ENCODE measurements around a stretch of chr14.

DNA sequence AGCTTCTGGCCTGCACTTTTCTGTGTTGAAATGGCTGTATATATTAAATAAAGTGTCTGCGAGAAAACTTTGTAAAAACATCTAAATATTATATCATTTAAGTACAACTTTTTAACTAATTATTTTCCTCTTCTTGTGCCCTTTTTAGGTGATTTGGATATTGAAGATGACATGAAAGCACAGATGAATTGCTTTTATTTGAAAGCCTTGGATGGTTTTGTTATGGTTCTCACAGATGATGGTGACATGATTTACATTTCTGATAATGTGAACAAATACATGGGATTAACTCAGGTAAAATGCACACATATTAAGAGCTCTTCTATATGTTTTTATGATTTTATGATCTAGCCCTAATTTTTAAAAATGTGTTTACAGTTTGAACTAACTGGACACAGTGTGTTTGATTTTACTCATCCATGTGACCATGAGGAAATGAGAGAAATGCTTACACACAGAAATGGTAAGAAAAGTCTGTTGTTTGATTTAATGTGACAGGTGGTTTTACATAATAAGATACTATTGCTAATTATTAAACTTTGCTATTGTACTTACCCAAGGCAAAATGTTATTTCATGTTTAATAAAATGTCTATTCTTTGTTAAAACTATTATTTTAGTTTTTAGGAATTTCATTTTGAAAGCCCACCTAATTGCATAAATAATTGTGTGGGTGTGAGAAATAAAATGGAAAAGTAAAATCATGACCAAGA is 26.2 kb downstream of the HIF1A start:
- RAMPAGE, long total RNA: no peak
- RRBS, 2 experiments: no CpG with 5 or more reads among the region's 1 CpG
CAGE:
- cytosol, long polyA minus RNA: no peak
- cytosol, long polyA plus RNA: no peak
- long polyA plus RNA: no peak
- nucleolus, long total RNA: no peak
- nucleus, long polyA plus RNA: no peak
- nucleus, long total RNA: no peak

DNA sequence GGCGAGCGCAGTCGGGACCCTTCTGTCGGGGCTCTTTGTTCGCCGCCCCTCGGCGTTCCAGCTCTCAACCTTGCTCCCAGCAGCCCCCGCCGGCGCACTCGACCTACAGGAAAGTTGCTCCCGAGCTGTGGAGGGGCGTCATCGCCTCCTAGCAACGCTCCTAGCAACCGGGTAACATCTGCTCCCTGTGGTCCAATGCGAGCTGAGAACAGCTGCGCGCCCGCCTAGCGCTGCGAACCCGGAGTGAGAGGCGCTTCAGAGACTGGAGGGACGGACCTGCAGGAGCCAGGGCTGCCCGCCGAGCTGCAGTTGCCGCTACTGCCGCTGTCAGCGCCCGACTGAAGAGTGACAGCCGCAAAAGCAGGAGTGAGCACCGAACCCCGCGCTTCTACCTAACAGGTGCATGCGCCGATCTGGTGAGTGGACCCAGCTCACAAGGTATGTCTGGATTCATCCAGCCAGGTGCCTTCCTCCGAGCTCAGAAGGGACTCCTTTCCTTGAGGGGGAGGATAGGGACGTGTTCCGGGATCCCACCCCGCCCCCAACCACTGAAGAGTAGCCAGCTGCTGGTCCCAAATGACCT is 304.7 kb downstream of the SYT16 start:
- RAMPAGE, long total RNA: no peak
- RRBS, 2 experiments: 1 to 2% methylated on average over 15 to 19 of the region's 42 CpGs
CAGE:
- cytosol, long polyA minus RNA: no peak
- cytosol, long polyA plus RNA: no peak
- long polyA plus RNA: no peak
- nucleolus, long total RNA: no peak
- nucleus, long polyA plus RNA: no peak
- nucleus, long total RNA: no peak

DNA sequence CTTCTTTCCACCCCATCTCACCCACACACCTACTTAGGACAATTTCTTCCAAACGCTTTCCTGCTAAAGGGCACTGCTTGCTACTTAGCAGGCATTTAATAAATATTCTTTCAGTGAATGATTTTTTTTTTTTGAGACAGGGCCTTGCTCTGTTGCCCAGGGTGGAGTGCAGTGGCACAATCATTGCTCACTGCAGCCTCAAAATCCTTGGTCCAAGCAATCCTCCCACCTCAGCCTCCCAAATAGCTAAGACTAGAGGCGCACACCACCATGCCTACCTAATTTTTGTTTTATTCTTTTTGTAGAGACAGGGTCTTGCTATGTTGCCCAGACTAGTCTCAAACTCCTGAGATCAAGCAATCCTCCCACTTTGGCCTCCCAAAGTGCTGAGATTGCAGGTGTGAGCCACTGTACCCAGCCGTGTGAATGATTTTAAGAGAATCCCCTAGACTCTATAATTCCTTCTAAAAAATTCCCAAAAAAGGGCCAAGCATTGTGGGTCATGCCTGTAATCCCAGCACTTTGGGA is 55.0 kb downstream of the PPP2R5E start:
- RAMPAGE, long total RNA: no peak
- RRBS, 2 experiments: no CpG with 5 or more reads among the region's 3 CpGs
CAGE:
- cytosol, long polyA minus RNA: no peak
- cytosol, long polyA plus RNA: no peak
- long polyA plus RNA: no peak
- nucleolus, long total RNA: no peak
- nucleus, long polyA plus RNA: no peak
- nucleus, long total RNA: no peak

DNA sequence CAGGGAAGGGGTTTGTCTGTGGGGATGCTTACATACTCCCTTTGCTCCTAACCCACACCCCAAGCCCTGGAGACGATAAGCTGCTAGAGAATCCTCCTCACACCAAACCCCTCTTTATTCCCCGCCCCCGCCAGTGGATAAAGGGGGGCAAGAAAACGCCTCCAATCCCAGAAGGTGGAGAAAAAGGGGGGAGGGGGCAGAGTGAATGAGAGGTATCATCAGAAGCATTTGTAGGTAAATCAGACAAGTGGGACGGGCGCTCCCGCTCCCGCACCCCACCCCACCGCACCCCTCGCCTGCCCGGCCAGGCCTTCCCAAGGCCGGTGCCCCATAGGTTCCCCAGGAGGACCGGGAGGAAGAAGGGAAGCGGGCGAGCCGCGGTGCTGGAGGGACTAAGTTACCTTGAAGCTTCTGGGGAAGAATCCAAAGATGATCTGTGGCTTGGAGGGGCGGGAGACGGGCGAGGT is 766 bp downstream of the PPP2R5E start:
- RAMPAGE, long total RNA: no peak
- RRBS, 2 experiments: no CpG with 5 or more reads among the region's 20 CpGs
CAGE:
- cytosol, long polyA minus RNA: no peak
- cytosol, long polyA plus RNA: no peak
- long polyA plus RNA: no peak
- nucleolus, long total RNA: no peak
- nucleus, long polyA plus RNA: no peak
- nucleus, long total RNA: no peak

- RAMPAGE, long total RNA: no peak
- RRBS, 2 experiments: no CpG with 5 or more reads among the region's 6 CpGs
CAGE:
- cytosol, long polyA minus RNA: no peak
- cytosol, long polyA plus RNA: no peak
- long polyA plus RNA: no peak
- nucleolus, long total RNA: no peak
- nucleus, long polyA plus RNA: no peak
- nucleus, long total RNA: no peak
Measured at GRCh38 chr14:63591442-63591931, 48.3 kb upstream of the PPP2R5E start.

- RAMPAGE, long total RNA: no peak
- RRBS, 2 experiments: no CpG with 5 or more reads among the region's 3 CpGs
CAGE:
- cytosol, long polyA minus RNA: no peak
- cytosol, long polyA plus RNA: no peak
- long polyA plus RNA: no peak
- nucleolus, long total RNA: no peak
- nucleus, long polyA plus RNA: no peak
- nucleus, long total RNA: no peak
Measured at GRCh38 chr14:63598980-63599713, 42.5 kb downstream of the WDR89 start.

DNA sequence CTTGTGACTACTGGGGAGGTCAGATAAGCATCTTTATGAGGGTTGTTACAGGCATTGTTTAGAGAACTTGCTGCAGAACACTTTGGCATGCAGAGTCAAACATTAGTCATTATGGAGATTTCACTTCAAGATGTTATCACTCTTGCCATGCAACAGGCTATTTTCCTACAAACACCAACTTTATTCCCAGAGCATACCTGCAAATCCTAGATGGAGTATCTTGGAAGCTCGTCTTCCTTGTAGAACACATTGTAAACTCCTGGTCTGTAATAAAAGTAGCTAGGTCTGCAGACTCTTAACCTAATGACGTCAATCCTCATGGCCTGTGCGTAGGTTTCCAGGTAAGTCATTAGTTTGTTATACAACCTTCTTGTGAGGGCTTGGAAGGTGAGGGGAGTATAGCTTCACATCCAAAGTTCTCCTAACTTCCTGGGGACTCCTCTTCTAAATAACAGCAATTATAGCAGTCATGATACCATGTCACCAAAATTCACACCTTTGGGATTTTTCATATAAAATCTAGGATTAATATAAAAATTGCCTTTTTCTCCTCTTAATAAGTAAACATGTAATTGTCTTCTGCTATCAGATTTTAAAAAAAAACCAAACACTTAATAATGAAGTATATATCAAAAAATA is 36.4 kb upstream of the WDR89 start:
- RAMPAGE, long total RNA: no peak
- RRBS, 2 experiments: no CpG with 5 or more reads among the region's 3 CpGs
CAGE:
- cytosol, long polyA minus RNA: no peak
- cytosol, long polyA plus RNA: no peak
- long polyA plus RNA: no peak
- nucleolus, long total RNA: no peak
- nucleus, long polyA plus RNA: no peak
- nucleus, long total RNA: no peak

DNA sequence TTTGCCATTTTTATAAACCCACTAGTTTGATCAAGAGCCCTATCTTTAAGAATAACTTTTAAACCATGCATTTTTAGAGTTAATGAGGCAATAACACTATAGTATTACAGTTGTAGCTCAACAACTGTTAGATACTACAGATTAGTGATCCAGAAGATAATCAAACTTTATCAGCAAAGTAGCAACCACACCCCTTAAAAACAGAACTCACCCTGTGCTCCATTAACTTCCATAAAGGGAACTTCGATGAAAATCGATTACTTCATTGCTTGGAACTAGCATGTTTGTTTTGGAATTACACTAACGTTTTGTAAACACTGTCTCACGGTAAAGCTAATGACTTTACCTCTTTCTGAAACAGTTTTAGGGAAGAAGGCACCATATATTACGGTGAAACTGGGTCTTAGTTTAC is 1.4 kb downstream of the SGPP1 start:
- RAMPAGE, long total RNA: no peak
- RRBS, 2 experiments: no CpG with 5 or more reads among the region's 5 CpGs
CAGE:
- cytosol, long polyA minus RNA: no peak
- cytosol, long polyA plus RNA: no peak
- long polyA plus RNA: no peak
- nucleolus, long total RNA: no peak
- nucleus, long polyA plus RNA: no peak
- nucleus, long total RNA: no peak

DNA sequence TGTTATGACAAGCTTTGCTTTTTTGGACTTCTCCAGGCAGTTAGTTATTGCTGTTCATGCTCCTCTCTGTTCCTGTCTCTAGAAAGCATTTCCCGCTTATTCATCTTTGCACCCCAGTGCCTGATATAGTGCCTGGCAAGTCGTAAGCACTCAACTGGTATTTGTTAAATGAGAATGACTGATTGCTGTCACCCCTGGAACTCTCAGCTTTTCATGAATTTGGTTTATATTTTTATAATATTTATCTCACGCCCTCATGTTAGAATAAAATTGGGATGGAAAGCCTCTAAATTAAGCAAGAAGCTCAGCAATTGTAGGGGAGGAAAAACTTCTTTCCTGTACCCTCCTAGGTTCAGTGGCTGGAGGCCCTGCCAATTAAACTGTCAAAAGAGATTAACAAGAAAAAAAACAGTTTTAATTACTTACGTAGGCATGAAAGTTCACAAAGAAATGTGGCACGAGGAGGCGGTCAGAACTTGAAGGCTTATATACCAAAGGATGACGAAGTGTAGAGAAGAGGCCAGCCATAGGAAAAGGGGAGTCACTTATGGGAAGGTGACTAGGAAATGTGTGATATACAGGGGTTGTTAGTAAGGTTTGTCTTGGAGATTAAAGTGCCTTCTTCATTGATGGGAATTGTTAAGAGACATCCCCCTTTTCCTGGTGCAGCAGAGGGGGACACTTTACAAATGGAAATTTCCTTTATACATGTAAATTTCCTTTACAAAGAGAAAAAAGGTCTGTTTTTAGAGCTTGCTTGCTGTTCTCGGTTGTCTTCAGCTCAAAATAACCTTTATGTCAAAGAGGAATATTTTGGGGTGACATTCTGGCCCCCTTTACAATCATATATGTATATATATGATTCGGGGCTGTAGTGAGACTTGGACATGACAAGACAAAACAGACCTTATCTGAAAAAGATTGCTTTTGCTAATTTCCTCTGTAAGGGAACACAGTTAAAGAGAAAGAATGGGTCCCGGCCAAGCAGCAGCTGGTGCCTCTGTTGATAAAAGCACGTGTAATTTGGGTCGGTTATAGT is 38.3 kb downstream of the SYNE2 start:
- RAMPAGE, long total RNA: no peak
- RRBS, 2 experiments: no CpG with 5 or more reads among the region's 12 CpGs
CAGE:
- cytosol, long polyA minus RNA: no peak
- cytosol, long polyA plus RNA: no peak
- long polyA plus RNA: no peak
- nucleolus, long total RNA: no peak
- nucleus, long polyA plus RNA: no peak
- nucleus, long total RNA: no peak

DNA sequence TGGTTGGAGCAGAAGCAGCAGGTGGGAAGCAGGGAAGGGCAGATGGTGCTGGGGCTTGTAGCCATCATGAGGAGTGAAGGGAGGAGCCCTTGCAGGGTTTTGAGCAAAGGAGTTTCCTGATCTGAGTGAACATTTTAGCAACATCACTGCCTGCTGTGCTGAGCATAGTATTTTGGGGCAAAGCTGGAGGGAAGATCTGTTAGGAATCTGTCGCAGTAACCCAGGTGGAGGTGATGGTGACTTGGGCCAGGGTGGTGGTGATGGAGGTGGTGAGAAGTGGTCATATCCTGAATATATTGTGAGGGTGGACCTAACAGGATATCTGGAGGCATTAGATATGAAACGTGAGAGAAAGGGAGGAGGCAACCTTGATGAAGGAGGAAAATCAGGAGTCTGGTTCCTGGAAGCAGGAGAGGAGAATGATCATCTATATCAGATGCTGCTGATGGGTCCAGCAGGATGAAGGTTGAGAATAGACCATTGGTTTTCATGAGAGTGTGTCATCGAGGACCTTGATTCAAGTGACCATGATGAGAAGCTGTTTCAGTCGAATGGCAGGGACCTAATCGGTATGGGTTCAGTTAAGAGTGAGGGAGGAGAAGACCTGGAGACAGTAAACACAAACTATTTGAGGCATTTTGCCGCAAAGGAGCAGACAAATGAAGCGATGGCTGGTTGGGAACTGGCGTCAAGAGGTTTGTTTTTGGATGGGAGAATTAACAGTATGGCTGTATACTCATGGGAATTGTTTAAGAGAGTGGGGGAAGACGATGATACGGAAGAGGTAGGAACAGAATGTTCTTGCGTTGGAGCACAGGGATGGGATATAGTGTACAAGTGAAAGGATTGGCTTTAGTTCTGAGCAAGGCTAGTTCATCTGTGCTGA is 84.1 kb downstream of the SYNE2 start:
- RAMPAGE, long total RNA: no peak
- RRBS, 2 experiments: no CpG with 5 or more reads among the region's 11 CpGs
CAGE:
- cytosol, long polyA minus RNA: no peak
- cytosol, long polyA plus RNA: no peak
- long polyA plus RNA: no peak
- nucleolus, long total RNA: no peak
- nucleus, long polyA plus RNA: no peak
- nucleus, long total RNA: no peak

DNA sequence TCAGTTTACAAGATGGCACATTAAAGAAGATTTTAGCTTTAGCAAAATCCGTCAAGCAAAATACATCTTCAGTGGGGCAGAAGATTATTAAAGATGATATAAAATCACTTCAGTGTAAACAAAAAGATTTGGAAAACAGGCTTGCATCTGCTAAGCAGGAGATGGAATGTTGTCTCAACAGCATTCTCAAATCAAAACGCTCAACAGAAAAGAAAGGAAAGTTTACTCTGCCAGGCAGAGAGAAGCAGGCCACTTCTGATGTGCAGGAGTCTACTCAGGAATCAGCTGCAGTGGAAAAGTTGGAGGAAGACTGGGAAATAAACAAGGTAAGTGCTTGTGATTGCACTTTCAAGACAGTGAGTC is 178.2 kb downstream of the SYNE2 start:
- RAMPAGE, long total RNA: no peak
- RRBS, 2 experiments: no CpG with 5 or more reads among the region's 2 CpGs
CAGE:
- cytosol, long polyA minus RNA: no peak
- cytosol, long polyA plus RNA: no peak
- long polyA plus RNA: no peak
- nucleolus, long total RNA: no peak
- nucleus, long polyA plus RNA: no peak
- nucleus, long total RNA: no peak

DNA sequence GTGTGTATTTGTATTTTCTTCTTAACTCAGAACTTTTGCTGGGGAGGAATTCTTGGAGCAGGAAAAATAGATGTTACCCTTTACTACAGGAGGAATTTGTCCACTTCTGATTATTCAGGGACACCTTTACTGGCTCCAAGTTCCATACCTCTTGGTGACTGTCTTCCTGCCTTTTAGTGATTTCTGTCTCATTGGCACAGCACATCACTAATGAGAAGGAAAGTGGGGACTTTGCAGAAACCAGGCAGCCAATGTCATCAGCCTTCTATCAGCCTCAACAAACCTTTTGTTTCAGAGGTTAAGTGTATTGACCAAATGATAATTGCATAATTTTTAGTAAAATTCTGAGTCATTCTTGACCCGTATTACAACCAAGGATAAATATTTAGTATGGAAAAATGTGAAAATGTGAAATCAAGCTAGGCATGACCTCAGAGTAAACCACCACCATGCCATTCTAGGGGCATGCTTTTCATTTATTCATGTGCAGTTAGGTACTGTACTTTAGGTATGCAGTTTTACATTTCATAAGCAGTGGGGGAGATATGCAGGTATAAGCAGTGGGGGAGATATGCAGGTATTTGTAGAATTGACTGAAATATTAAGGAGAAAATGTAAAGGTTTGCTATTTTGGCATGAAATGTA is 184.5 kb downstream of the ESR2 start:
- RAMPAGE, long total RNA: no peak
- RRBS, 2 experiments: no CpG with 5 or more reads among the region's 1 CpG
CAGE:
- cytosol, long polyA minus RNA: no peak
- cytosol, long polyA plus RNA: no peak
- long polyA plus RNA: no peak
- nucleolus, long total RNA: no peak
- nucleus, long polyA plus RNA: no peak
- nucleus, long total RNA: no peak

GRCh38 chr14:64193699-64194176 is 100.4 kb downstream of the ESR2 start:
- RAMPAGE, long total RNA: no peak
- RRBS, 2 experiments: no CpG with 5 or more reads among the region's 2 CpGs
CAGE:
- cytosol, long polyA minus RNA: no peak
- cytosol, long polyA plus RNA: no peak
- long polyA plus RNA: no peak
- nucleolus, long total RNA: no peak
- nucleus, long polyA plus RNA: no peak
- nucleus, long total RNA: no peak

GRCh38 chr14:64225029-64225884 is 68.9 kb downstream of the ESR2 start:
- RAMPAGE, long total RNA: no peak
- RRBS, 2 experiments: 98 to 100% methylated on average over 3 to 7 of the region's 13 CpGs
CAGE:
- cytosol, long polyA minus RNA: no peak
- cytosol, long polyA plus RNA: no peak
- long polyA plus RNA: no peak
- nucleolus, long total RNA: no peak
- nucleus, long polyA plus RNA: no peak
- nucleus, long total RNA: no peak

DNA sequence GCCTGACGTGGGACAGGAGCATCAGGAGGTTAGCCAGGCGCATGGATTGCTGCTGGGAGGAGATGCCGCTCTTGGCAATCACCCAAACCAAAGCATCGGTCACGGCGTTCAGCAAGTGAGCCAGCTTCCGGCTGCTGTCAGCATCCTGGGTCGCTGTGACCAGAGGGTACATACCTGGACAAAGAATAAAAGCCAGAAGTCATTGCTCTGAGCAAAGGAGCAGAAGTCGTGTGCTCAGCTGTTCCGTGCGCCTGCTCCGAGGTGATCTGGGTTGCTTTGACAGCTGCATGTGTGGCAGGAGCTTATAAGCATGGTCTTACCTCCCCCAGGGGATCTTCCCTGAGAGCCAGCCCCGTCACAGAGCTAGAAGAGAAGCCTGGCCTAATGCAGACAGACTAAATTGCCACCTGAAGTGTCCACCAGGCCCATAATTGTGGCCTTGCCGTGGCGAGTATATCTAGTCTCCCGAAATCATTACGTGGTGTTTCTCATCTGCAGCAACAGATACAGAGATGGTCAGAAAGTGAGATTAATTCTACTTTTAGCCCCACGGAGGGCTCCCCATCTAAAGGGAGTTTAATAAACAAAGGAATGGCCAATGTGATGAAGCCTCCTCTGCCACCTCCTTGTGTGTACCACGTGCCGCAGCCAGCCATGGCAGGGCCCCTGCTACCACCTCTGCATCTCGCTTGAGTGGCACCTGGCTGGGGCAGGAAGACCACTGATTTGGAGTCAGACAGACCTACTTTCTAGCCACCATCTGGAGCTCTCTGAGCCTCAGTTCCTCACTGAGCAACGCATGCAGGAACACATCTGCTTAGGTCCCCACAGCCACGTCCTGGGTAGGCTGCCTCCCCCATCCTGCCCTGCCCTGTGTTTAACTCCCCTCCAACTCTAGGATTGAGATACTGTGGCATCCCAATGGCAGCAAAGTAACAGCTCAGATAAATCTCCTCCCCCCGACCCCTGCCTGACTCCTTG is 58.9 kb downstream of the ESR2 start:
- RAMPAGE, long total RNA: no peak
- RRBS, 2 experiments: no CpG with 5 or more reads among the region's 24 CpGs
CAGE:
- cytosol, long polyA minus RNA: no peak
- cytosol, long polyA plus RNA: no peak
- long polyA plus RNA: no peak
- nucleolus, long total RNA: no peak
- nucleus, long polyA plus RNA: no peak
- nucleus, long total RNA: no peak

DNA sequence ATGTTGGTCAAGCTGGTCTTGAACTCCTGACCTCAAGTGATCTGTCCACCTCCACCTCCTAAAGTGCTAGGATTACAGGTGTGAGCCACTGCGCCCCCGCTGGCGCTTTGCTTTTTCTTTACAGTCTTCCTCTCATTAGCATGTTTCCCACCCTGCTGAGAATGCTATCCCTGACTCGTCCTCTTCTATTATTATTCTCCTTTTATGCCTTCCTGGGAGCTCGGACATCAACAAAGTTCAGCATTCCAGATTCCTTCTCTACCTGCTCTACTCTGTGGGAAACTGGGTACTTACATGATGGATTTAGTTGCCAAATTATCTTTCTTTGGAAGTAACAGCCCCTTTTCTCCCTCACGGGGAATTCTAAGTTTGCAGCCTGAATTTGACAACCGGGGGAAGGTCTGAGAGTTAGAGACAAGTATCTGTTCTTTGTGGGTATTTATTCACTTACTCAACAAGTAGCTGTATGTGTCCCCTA is 3.3 kb downstream of the MTHFD1 start:
- RAMPAGE, long total RNA: no peak
- RRBS, 2 experiments: no CpG with 5 or more reads among the region's 7 CpGs
CAGE:
- cytosol, long polyA minus RNA: no peak
- cytosol, long polyA plus RNA: no peak
- long polyA plus RNA: no peak
- nucleolus, long total RNA: no peak
- nucleus, long polyA plus RNA: no peak
- nucleus, long total RNA: no peak

GRCh38 chr14:64410427-64410705 is 22.2 kb downstream of the MTHFD1 start:
- RAMPAGE, long total RNA: no peak
- RRBS, 2 experiments: no CpG with 5 or more reads among the region's 5 CpGs
CAGE:
- cytosol, long polyA minus RNA: no peak
- cytosol, long polyA plus RNA: no peak
- long polyA plus RNA: no peak
- nucleolus, long total RNA: no peak
- nucleus, long polyA plus RNA: no peak
- nucleus, long total RNA: no peak

- RAMPAGE, long total RNA: no peak
CAGE:
- cytosol, long polyA minus RNA: no peak
- cytosol, long polyA plus RNA: no peak
- long polyA plus RNA: no peak
- nucleolus, long total RNA: no peak
- nucleus, long polyA plus RNA: no peak
- nucleus, long total RNA: no peak
Measured at GRCh38 chr14:64501345-64501508, 2.4 kb downstream of the ZBTB25 start.

- RAMPAGE, long total RNA: no peak
- RRBS, 2 experiments: no CpG with 5 or more reads among the region's 7 CpGs
CAGE:
- cytosol, long polyA minus RNA: no peak
- cytosol, long polyA plus RNA: no peak
- long polyA plus RNA: no peak
- nucleolus, long total RNA: no peak
- nucleus, long polyA plus RNA: no peak
- nucleus, long total RNA: no peak
Measured at GRCh38 chr14:64707552-64708030, 3.4 kb downstream of the PLEKHG3 start.

GRCh38 chr14:64721320-64722282 is 17.4 kb downstream of the PLEKHG3 start:
- RAMPAGE, long total RNA: no peak
- RRBS, 2 experiments: no CpG with 5 or more reads among the region's 17 CpGs
CAGE:
- cytosol, long polyA minus RNA: no peak
- cytosol, long polyA plus RNA: no peak
- long polyA plus RNA: no peak
- nucleolus, long total RNA: no peak
- nucleus, long polyA plus RNA: no peak
- nucleus, long total RNA: no peak

Measured in GM12878 (cell line).